AG08470 (cell line): ENCODE results near the genes PSMG1, LCA5L and SH3BGR.

- RRBS: no CpG with 5 or more reads among the region's 11 CpGs
These were observed 56.4 kb downstream of the ETS2 start for GRCh38 chr21:38861794-38862843.

DNA sequence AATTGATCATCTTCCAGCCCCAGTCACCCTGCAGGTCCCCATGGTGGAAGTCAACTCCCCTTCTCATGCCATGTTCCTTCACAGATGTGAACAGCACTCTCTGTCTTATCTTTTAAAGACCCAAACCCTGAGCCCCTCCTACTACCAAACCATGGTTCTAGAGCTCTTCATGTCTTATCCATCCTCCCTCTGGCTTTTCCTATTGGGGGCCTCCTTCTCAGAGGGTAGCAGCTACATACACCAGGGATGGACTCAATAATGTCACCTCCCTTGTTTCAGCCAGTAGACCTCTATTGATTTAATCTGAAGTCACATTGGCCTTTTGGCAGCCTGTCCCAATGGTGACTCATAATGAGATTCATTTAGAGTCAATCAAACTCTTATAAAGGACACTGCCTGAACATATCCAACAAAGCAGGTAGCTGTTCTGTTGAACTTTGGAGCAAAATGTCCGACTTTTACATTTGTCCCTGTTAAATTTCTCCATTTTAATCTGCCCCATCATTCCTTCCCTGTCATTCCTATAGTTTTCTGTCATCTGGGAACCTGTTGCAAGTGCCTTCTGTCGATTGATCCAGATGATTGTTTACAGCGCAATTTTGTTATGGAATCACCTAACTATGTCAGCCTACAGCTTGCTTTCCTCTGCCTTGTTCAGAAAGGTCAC, 105.8 kb downstream of the ETS2 start:
- RRBS: no CpG with 5 or more reads among the region's 3 CpGs

GRCh38 chr21:39005416-39005973, 177.8 kb downstream of the PSMG1 start:
- RRBS: no CpG with 5 or more reads among the region's 13 CpGs

- RRBS: no CpG with 5 or more reads among the region's 24 CpGs
These were observed 149.3 kb downstream of the PSMG1 start for GRCh38 chr21:39033717-39034611.

DNA sequence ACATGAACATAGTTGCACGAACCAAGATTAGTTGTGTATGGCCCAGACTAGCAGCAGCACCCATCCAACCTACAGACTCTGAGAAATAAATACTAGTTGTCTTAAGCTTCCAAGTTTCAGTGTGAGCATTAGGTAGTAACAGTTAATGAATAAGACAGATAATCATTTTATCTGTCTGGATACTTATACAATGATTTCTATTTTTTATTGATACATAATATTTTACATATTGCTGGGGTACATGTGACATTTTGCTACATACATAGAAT, 18.0 kb downstream of the PSMG1 start:
- RRBS: no CpG with 5 or more reads among the region's 1 CpG

DNA sequence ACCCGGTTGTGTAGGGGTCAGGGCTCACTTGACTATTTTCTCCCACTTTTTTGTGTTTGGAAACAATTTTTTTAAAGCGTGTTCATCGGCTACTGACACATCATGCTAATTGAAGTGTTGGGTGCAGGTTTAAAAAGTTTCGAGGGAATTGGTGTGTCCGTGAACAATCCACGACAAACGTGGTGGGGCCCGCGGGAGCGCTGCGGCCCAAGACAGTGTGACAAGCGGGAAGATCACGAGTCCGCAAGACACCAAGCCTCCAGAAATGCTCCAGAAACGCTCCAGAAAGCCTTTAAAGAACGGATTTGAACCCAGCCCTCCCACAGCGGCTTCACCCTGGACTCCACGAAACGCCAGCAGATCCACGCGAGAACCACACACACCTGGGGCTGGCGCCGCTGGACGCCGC, 566 bp downstream of the PSMG1 start:
- RRBS: no CpG with 5 or more reads among the region's 25 CpGs

DNA sequence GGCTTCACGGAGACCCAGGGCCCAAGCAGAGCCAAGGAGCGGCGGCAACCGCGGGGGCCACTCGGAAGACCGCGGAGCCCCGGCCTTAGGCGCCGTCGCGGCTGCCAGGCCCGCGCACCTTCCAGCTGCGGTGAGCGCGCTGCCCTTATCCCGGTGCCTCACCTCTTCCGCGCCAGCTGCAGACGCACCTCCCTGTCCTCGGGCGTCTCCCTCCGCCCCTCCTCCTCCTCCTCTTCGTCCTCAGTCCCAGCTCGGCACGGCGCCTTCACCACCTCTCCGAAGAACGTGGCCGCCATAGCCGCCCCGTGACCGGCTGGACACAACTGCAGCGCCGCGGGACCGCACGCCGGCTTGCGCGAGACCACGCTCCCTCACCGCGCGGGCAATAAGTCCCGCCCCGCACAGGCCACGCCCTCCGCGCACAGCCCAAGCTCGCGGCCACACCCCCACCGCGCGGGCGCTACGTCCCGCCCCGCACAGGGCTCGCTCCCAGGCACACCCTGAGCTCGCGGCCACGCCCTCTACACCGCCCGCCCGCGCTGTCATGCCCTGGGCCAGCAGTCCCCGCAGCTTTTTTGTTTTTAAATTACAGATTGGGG, at the start of gene PSMG1:
PSMG1 (minus strand) TSS at position 362 of the 599 bp plus-strand sequence.
- RRBS: 1% methylated on average over 18 of the region's 70 CpGs

- RRBS: no CpG with 5 or more reads among the region's 6 CpGs
These were observed 3.9 kb upstream of the PSMG1 start for GRCh38 chr21:39187010-39187699.

GRCh38 chr21:39212067-39212945, 29.1 kb upstream of the PSMG1 start:
- RRBS: no CpG with 5 or more reads among the region's 1 CpG

DNA sequence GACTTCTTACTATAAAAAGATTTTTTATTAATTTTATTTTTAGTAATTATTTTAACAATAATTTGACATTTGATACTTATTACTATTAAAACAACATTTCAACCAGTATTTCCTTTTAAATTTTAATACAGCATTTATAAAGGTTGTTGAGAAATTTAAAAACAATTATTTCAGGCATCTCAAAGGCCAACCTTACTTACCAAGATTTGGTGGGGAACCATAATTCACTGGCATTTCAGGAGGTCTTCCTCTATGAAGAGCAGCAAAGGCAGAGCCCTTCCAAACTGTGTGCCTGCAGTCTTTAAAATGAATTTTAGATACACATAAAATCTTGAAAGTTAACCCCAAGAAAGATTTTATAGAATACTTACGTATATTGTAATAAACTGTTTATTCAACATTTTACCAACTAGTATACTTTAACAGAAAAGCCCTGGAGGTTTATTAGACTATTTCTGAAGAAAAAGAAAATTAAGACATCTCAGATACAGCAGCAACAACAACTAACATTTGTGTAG, 17.3 kb downstream of the BRWD1 start:
- RRBS: no CpG with 5 or more reads among the region's 1 CpG

DNA sequence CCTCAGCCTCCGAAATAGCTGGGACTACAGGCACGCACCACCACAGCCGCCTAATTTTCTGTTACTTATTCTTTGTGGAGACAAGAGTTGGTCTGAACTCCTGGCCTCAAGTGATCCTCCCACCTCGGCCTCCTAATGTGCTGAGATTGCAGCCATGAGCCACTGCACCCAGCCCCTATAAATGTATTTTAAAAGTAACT, 2.3 kb downstream of the BRWD1 start:
- RRBS: no CpG with 5 or more reads among the region's 4 CpGs

GRCh38 chr21:39319025-39319720, 5.7 kb upstream of the BRWD1 start:
- RRBS: no CpG with 5 or more reads among the region's 8 CpGs

- RRBS: no CpG with 5 or more reads among the region's 4 CpGs
These were observed 9.7 kb upstream of the GET1 start for GRCh38 chr21:39370380-39370817.

DNA sequence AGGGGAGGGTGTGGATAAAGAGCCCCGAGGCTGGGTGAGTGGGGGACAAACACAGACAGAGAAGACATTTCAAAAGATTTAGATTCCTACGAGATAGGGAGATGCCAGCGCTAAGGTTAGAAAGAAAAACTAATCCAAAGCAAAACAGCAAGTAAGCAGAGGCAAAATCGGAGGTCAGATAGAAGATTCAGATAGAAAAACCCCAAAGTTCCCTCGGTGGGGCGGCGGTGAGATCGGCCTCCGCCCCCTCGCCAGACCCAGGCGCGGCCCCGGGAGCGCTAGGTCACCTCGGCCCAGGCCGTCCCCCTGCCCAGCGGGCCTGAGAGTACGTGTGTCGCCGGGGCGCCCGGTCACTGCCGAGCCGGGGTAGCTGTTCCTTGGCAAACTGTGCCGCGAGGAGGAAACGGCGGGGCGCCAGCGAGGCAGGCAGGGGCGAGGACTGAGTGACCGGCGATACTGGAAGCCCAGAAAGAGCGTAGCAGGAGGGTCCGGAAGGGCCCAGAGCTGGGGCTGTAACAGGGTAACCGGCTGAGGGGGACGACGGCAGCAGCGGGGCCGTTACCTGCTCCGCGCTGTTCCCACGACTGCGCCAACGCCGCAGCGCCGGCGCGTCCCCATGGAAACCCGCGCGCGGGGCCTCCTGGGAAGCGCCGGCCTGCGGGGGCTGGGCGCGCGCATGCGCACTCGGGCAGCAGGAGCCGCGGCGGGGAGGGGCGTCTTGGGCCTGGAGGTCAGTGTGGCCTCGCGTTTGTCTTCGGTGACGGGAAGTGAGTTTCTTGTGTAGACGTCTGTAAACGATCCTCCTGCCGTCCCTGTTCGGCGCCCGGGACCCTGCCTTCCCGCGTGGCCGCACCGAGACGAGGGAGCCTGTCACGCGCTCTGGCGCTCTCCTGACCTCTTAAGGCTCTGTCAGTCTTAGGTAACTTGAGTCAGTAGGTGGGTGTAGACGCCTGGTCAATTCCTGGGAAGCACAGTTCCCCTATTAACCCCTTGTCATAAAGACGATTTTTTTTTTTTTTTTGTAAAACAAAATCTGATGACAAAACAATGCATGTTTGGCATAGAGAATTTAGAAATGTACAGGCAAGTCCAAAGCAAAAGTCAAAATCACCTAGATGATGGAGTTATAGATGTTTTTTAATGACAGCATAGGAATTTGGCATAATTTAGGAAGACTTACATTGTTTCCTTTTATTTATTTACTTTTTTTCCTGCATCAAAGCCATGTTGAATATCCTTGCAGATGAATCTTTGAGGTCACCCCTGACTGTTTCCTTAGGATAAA, at the start of gene LCA5L:
LCA5L (minus strand) TSS at position 616 of the 1,285 bp plus-strand sequence.
- RRBS: 1% methylated on average over 34 of the region's 86 CpGs

GRCh38 chr21:39451262-39452442, at the start of gene SH3BGR:
SH3BGR (plus strand) TSS chr21:39451970.
- RRBS: no CpG with 5 or more reads among the region's 20 CpGs

- RRBS: no CpG with 5 or more reads among the region's 4 CpGs
These were observed 700 bp downstream of the SH3BGR start for GRCh38 chr21:39452443-39452897.

DNA sequence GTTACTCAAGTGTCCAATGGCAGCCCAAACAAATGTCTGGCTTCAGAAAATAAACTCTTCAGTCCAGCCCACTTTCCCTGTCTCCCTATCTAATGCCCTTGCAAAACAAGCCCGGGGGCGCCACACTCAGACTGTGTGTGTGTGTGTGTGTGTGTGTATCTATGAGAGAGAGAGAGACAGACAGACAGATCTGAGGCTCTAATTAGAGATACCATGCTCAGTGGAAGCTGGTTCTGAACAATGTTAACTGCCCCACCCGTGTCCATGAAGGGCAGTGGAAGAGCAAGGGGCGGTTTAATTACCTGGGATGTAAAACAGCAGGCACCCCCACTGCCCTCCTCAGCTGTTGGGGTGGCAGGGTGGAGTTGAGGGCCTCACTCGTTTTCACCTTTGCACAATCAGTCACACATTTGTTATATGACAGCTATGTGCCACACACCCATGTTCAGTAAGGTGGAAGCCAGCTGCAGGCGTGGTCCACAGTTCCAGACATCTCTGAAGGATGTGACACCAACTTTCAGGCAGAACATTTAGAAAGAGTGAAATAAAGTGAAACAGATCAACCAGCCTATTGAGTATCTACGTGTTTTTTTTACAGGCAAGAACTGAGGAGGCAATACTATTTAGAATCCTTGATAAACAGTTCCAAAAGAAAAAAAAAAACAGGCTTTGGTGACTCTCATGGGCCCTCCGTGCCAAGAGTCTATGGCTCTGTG, 57.5 kb downstream of the B3GALT5 start:
- RRBS: no CpG with 5 or more reads among the region's 8 CpGs

DNA sequence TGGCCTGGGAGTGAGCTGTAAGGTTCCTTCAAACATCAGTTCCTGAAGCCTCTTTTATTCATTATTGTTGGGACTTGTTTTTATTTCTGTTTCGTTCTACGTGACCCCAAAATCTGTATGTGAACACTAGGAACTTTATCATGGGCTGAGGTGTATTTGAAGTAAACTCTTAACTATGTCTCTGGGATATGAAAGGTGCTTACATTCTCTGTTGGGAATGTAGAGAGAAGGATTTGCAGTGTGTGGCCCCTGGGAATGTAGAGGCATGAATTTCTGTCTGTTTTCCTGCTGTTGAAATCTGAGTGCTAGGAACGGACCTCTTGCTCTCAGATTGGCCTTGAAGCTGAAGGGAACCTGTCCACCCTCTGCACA, 58.8 kb downstream of the B3GALT5 start:
- RRBS: no CpG with 5 or more reads among the region's 3 CpGs

GRCh38 chr21:40054399-40054832, 187.2 kb downstream of the PCP4 start:
- RRBS: no CpG with 5 or more reads among the region's 4 CpGs

DNA sequence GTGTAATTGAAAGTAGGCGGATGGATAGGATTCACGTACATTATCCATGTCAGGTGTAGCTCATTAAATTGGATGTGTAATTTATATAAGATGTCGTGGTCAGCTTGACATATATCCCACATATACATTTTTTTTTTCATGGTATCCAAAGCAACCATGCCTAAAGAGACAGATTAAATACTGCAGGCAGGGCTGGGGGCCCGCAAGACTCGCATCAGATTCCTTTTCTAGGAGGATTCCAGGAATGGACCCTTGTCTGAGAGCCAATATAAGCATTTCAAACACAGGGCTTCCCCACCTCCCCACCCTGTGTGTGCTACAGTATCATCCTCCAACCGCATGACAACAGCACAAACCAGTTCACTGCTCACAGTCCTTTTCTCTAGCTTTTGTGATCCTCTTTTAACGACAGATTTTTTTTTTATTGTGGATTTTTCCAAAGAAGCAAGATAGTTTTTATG, 321.0 kb downstream of the PCP4 start:
- RRBS: no CpG with 5 or more reads among the region's 7 CpGs